Cardiac muscle cell (in vitro differentiated cells and primary cell): ENCODE measurements around the genes VRTN and NEK9.

DNA sequence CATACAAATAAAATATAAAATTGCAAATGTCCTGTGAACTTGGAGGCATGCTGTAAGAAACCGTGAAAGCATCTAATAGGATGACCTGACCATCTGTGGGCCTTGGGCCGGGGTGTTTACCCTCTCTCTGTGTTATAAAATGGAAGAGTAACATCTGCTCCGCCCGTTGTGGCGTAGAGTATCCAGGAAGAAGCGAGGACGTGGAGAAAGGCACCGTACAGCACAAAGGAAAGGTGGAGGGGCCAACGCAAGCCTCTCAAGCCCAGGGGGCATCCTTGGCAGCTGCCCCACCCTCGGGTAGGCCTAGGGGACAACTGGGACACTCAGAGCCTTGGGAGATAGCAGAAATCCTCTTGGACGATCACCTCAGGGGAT, 26.1 kb downstream of the VSX2 start:
- RAMPAGE, long total RNA = no peak
- RRBS = 55% methylated on average over 1 of the region's 11 CpGs

- RAMPAGE, long total RNA = no peak
- RRBS = no CpG with 5 or more reads among the region's 15 CpGs
Measured at GRCh38 chr14:74347451-74348675, at the start of gene VRTN. TSS of gene VRTN (plus strand) at chr14:74348471.

GRCh38 chr14:74616483-74617355, 4.7 kb upstream of the LTBP2 start:
- RAMPAGE, long total RNA = no peak
- RRBS = no CpG with 5 or more reads among the region's 12 CpGs

DNA sequence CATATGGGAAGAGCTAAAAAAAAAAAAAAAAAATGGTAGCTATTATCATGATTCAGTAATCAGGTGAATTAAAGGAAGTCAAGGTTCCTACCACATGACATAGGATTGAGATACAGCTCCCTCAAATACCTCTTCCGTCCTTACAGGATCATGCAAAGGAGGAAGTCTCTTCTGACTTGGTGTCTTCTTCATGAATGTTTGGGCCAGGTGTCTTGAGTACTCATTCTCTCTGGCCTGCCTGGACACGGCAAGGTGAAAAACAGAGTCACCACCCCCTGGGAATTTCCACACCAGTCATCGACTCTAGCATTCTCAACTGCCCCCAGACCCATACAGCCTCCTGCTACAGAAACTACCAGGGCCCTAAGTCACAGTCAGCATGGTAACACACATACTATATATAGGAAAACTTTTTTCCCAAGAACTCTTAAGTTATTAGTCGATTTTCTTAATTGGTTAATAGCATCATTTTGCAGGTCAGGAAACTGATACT, 44.9 kb upstream of the LTBP2 start:
- RAMPAGE, long total RNA = no peak
- RRBS = no CpG with 5 or more reads among the region's 4 CpGs

DNA sequence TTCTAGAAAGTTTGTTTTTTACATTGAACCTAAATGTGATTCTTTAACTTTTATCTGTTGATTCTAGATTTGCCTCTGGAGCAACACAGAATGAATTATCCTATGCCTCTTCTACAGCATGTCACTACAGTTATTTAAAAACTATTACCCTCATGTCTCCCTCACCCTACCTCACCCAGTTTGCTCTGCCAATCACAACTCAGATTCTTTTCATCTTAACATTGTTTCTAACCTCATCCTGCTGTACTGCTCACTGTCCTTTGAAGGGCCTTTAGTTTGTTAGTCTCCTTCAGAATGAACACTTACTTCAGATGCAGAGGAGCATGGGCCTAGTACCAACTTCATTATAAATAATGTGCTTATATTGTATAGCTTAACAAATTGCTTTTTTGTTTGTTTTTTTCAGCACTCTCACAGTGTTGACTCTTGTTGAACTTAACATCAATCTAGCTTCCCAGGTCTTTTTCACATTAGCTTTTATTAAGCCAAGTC, 21.6 kb downstream of the YLPM1 start:
- RAMPAGE, long total RNA = no peak

DNA sequence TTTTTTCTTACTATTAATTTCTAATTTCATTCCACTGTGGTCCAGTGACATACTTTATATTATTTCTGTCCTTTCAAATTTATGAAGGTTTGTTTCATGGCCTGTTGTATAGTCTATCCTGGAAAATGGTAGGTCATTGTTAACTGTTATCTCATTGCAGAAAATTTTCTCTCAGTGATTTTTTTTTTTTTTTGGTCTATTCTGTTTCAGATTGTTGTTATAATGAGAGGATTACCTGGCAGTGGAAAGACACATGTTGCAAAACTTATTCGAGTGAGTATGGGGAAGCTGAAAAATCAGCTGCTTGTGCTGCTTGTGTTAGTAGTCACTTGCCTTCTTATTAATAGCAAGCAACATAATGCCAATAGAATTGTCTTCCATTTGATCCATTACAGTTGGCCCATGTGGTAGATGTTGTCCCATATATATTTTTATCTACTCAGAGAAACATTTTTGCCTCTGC, 52.9 kb downstream of the YLPM1 start:
- RAMPAGE, long total RNA = no peak
- RRBS = no CpG with 5 or more reads among the region's 1 CpG

- RAMPAGE, long total RNA = no peak
- RRBS = no CpG with 5 or more reads among the region's 8 CpGs
Measured at GRCh38 chr14:75025018-75026183, 22.7 kb downstream of the EIF2B2 start.

DNA sequence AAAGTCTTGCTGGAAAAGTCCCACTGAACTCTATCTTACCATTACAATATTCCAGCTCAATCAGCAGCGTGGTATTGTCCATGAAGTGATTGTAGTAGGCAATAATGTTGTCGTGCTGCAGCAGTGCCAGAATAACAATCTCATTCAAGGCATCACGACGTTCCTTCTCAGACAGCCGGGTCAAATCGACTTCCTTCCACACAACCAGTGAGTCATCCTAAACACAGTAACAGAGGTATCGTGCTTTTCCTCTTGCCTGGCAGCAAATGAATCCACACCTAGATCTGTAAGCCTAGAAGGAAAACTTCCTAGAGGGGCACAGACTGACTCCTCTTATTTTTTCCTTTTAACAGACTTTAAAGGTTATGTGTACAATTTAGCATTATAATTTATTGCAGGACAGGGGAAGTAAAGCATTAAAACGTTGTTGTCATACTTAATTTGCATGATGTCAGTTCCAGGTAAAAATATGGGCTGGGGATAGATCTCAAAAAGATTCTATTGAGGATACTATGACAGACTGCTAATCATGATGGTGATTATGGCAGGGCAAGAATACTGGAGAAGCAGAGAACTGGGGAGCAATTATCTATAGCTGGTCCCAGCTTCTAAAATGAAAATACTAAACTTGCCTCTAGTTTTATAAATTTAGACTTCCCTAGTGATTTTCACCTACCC, 2.7 kb downstream of the NEK9 start:
- RAMPAGE, long total RNA = no peak
- RRBS = no CpG with 5 or more reads among the region's 8 CpGs

- RAMPAGE, long total RNA = no peak
- RRBS = under 1% methylated on average over 15 of the region's 41 CpGs
Measured at GRCh38 chr14:75126435-75126874, 393 bp downstream of the NEK9 start.

DNA sequence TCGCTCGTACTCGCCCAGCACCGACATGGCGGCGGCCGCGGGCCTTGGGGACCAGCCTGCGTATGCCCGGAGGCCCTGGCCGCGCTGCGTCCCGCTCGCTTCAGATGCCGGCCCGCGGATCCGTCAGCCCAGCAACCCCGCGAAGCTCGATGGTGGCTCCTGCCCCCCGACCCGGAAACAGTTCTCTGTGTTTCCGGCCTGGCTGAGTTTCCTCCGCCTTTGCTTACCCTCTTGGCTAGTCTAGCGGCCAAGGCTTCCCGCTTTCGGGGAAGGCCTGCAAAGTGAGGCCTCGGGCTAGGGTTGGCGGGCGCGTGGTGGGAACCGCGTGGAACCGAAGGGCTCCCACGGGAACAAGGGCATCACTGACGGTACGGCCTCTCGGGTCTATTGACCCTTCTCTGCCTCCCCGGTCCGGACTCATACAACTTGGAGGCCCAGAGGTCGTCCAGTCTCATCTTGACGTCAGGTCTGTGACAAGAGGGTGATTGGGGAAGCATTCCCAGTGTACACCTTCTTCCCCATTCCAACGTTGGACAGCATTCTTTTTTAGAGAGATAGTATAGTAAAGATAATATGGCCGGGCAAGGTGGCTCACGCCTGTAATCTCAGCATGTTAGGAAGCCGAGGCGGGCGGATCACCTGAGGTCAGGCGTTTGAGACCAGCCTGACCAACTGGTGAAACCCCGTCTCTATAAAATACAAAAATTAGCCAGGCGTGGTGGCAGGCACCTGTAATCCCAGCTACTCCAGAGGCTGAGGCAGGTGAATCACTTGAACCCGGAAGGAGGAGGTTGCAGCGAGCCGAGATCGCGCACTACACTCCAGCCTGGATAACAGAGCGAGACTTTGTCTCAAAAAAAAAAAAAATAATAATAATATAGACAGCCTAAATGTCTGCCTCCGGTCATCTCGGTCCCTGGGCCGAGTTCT, at the start of gene NEK9:
Gene NEK9, minus strand, starts transcription at position 154 of the 930 bp plus-strand sequence.
- RAMPAGE, long total RNA = start-site peak on the minus strand centred at position 135 of the sequence, 52 bp wide, 1,163 and 1,330 reads in 2 replicates
- RRBS = 7% methylated on average over 19 of the region's 62 CpGs

- RAMPAGE, long total RNA = no peak
- RRBS = no CpG with 5 or more reads among the region's 5 CpGs
Measured at GRCh38 chr14:75223649-75224176, 47.3 kb upstream of the TMED10 start.

GRCh38 chr14:75249394-75250406, 28.9 kb upstream of the FOS start:
- RAMPAGE, long total RNA = no peak
- RRBS = no CpG with 5 or more reads among the region's 11 CpGs

- RAMPAGE, long total RNA = no peak
- RRBS = 60% methylated on average over 1 of the region's 16 CpGs
Measured at GRCh38 chr14:75254076-75255404, 24.1 kb upstream of the FOS start.

DNA sequence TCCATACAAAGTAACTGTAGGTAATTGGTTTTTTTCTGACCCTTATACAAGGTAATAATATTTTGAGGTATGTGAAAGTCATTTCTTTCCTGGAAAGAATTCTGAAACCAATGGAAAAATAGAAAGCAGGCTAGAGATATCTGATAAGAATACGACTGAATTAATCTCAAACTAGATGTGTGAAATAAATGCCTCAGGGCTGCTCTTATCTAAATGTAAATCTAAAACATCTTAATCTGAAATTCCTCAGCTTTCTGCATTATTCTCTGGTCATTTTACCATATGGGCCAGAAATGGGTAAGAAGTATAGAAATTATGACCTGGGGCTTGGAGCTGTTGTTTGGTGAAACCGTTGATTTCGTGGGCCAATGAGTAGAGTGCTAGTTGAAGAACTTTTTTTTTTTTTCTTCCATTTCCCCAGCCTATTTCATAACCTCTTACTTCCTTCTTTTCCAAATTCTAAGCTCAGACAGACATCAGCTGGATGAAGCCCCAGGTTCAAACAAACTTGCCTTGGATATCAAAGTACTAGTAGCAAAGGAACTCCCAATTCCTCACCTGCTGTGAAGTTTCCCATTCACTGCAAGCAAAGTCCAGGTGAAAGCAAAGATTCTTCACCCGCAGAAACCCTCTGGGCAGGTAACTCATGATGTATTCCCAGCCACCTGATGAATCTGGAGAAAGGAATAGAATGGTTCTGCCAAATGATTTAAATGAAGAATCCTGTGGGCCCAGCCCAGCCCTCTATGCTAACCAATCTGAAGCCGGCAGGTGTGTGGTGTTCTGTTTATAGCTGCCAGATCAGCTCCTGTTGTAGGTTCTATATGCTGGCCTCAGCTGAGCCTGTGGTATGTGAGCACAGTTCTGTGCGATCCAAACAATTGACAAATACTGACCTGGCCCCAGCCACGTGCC, 9.7 kb upstream of the FOS start:
- RAMPAGE, long total RNA = no peak
- RRBS = no CpG with 5 or more reads among the region's 7 CpGs

DNA sequence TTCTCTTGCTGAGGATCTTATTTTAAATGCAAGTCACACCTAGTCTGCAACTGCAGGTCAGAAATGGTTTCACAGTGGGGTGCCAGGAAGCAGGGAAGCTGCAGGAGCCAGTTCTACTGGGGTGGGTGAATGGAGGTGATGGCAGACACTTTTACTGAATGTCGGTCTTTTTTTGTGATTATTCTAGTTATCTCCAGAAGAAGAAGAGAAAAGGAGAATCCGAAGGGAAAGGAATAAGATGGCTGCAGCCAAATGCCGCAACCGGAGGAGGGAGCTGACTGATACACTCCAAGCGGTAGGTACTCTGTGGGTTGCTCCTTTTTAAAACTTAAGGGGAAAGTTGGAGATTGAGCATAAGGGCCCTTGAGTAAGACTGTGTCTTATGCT, 1.7 kb downstream of the FOS start:
- RAMPAGE, long total RNA = no peak
- RRBS = no CpG with 5 or more reads among the region's 5 CpGs

GRCh38 chr14:75426338-75427364, 1.2 kb upstream of the JDP2 start:
- RAMPAGE, long total RNA = no peak
- RRBS = no CpG with 5 or more reads among the region's 18 CpGs

- RAMPAGE, long total RNA = no peak
- RRBS = 88% methylated on average over 4 of the region's 13 CpGs
Measured at GRCh38 chr14:75461217-75461883, 33.5 kb downstream of the JDP2 start.

DNA sequence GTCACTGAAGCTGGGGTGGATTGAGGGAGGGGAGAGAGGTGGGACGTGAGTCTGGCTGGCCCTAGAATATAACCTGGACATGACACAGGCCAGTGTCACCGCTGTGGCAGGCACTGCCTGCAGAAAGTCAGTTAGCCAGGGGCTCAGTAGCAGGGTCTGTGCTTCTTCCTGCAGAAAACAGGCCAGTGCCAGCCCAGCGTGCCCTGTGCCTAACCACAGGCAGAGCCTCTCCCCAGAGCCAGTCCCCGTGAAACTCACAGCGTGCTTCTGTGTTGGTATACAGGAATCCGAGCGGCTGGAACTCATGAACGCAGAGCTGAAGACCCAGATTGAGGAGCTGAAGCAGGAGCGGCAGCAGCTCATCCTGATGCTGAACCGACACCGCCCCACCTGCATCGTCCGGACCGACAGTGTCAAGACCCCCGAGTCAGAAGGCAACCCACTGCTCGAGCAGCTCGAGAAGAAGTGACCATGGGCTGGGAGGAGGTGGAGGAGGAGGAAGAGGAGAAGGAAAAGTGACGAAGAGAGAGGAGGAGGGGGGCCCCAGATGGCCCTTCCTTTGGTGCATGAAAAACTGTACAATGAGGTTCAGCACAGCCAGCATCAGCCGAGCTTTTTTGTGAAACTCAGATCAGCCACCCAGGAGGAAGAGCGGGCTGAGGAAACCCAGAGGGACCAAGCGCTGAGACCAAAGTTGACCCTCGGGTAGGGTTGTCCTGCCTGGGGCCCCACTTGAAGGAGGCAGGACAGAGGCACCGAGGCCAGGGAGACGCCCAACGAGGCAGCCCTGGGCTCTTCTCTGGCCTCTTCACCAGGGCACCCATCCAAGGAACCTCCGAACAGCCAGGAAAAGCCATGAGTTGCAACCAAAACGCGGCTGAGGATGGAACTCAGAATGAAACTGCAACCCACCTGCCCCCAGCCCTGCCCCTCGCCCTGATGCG, 41.5 kb downstream of the JDP2 start:
- RAMPAGE, long total RNA = no peak
- RRBS = no CpG with 5 or more reads among the region's 30 CpGs

GRCh38 chr14:75515005-75515625, 7.2 kb upstream of the BATF start:
- RAMPAGE, long total RNA = no peak
- RRBS = no CpG with 5 or more reads among the region's 22 CpGs

GRCh38 chr14:75521289-75521913, 868 bp upstream of the BATF start:
- RAMPAGE, long total RNA = no peak
- RRBS = no CpG with 5 or more reads among the region's 9 CpGs